Esophagus squamous epithelium (tissue), 4 donors: ENCODE data around the gene NYAP1.

DNA sequence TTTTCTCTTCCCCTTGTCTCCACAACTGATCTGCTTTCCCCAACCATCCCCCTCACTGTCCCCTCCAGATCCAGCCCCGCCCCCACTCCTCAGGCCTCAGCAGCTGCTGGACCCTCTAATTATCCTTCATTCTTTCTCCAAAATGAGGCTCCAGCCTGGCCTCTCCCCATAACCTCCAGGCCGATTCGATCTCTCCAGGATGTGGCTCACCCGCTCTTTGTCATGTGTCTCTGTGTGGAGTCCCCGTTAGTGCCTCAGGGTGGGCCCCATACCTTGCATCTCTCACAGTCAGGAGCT, 1.3 kb downstream of the PILRA start:
- PRO-cap, result no peak
- RAMPAGE, long total RNA, 4 experiments, result no peak in any of the 4 experiments

DNA sequence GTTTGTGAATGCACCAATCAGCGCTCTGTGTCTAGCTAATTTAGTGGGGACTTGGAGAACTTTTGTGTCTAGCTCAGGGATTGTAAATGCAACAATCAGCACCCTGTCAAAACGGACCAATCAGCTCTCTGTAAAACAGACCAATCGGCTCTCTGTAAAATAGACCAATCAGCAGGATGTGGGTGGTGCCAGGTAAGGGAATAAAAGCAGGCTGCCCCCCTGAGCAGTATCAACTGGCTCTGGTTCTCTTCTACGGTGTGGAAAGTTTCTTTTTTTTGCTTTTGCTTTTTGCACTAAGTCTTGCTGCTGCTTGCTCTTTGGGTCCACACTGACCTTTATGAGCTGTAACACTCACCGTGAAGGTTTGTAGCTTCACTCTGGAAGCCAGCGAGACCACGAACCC, 9.2 kb downstream of the PILRA start:
- PRO-cap, result unidirectional peak, plus-strand start at position 229 of the sequence
- RAMPAGE, long total RNA, 4 experiments, result no peak in any of the 4 experiments

DNA sequence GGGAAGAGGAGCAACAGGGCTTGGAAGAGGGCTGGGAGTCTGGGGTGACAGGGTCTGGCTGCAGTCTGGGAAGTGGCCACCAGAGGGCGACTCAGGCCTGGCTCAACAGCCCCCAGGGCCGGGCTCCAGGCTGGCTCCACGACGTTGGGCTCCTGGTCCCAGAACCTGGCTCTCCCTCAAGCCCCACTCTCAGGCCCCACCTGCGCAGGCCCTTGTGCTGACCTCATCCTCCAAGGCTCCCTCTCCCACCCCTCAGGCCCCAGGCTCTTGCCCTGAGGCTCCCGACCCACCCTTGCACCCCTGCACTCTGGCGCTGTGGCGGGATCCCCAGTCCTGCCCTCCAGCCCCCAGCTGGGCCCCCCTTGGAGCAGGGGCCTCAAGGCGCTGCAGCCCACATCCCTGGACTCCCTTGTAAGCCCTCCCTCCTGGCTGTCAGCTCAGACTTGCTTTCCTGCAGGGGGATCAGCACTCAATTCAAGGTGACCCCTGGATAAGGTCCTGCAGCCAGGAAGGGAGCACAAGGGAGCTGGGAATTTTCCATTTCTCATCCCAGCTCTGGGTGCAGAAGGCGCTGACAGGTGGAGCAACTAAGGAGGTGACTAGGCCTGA, 5.4 kb upstream of the SPACDR start:
- PRO-cap, result no peak
- RAMPAGE, long total RNA, 4 experiments, result no peak in any of the 4 experiments

- PRO-cap, result no peak
- RAMPAGE, long total RNA, 4 experiments, result no peak in any of the 4 experiments
Measured at GRCh38 chr7:100470649-100471000, 6.6 kb upstream of the SPACDR start.

DNA sequence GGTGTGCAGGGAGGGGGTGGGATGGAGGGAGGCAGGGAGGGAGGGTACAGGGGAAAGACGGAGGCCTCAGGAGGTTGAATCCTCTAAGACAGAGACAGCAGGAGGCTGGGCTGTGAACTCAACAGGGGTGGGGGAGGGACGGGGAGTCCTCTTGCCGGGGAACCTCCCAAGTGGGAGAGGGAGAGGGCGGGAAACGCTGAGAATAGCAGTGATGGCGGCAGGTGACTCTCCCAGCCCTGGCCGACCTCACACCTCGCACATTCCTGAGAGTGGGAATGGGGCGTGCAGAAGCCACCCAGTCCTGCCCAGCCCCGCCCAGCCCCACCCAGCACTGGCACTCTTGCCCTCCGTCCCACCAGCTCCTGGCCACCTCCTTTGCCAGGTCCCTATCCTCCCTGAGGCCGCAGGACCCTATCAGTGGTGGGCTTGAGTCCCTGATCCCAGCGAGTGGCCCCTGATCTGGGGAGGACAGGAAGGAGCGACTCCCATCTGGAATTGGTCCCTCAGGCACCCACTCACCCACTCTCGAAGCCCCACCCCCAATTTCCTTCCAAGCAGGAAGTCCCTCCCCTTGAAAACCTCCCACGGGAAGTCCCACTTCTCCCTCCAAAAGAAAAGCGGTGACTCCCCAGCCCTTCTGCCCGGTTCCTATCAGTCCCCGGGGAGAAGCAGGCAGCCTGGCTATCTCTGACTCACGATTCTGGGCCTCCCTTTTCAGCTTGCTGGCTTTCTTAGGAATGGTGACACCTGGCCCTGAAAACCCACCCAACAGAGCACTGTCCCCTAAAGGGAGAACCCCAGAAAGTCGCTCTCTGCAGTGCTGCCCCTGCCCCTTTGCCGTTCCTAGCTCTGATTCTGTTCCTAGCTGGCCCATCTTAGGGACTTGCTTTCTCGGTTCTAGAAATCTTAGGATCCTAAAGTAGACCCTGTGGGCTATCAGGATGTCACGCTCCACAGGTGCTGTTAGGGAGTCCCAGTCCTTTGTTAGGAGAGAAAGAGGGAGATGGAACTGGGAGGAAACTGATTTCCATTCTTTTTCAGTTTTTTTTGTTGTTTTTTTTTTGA, 6.3 kb downstream of the TSC22D4 start:
- PRO-cap, result bidirectional peak, plus-strand start at position 654 of the sequence, minus-strand start at position 509 of the sequence
- RAMPAGE, long total RNA, 4 experiments, result no peak in any of the 4 experiments

DNA sequence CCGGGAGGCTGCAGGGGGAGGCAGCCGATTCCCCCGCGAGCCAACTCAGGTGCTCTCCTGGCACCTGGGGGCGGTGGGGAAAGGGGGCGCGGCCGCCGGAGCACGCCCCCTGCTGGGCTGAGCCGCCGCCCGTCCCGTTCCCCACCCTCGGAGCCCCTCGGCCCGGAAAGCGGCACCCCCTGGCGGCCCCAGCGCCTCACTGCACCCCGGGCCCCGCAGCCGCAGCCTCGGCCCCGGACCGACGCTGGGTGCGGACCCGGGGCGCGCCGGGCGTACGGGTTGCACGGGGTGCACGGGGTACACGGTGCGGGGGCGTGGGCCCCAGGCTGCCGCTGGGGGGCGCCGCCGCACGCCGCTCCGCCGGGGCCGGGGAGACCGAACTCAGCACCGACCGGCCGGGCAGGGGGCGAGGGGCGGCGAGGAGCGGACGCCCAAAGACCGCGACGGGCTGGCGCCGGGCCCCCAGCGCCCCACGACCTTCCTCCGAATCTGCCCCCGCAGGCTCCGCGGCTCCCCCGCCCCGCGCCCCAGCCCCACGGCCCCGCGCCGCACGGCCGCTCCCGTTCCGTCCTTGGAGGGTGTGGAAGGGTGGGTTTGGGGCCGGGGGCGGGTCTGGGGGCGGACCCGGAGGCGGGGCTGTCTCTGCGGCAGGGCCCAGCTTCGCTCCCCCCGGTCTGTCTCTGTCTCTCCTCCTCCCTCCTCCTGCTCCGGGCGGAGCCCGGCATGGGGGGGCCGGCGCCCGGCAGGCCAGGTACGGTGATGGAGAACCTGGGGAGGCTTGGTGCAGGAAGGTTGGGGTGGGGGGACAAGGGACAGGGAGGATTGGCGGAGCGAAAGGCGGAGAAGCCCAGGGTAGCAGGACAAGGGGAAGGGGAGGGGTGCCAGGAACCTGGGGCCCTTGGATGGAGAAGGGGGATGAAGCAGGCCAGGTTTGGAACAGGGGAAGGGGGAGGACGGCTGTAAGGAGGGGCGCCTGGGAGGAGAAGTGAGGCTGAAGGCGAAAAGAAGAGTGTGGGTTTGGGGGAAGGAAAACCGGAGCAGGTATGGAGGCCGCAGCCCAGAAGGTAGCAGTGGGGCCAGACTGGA, at the start of gene NYAP1:
TSS of gene NYAP1 (plus strand) at position 677 of the 1,086 bp plus-strand sequence.
- PRO-cap, result bidirectional peak, plus-strand start at position 683 of the sequence, minus-strand start at position 573 of the sequence
- RAMPAGE, long total RNA, 4 experiments, result no peak in any of the 4 experiments

- PRO-cap, result no peak
- RAMPAGE, long total RNA, 4 experiments, result no peak in any of the 4 experiments
Measured at GRCh38 chr7:100547766-100548373, 8.9 kb downstream of the AGFG2 start.

DNA sequence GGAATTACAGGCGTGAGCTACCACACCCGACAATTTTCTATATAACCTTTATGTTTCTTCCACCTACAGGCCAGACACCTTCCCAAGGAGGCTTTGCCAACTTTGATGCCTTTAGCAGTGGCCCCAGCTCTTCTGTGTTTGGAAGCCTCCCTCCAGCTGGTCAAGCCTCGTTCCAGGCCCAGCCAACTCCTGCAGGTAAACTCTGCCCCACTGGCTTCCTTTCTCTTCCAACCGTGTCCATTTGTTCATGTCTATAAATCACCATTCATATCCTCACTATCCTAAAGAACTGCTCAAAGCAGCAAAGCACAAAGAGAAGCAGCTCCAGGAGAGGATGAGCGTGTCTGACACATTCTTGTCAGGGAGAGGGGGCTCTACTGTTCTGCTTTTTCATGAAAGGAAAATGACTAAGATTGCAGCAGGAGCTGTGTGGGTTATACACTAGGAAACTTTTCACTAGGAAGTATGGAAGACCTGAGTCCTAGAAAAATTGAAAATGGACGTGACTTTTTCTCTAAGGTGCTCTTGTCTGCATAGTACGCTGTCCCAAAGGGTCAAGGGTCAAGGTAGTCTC, 16.6 kb downstream of the AGFG2 start:
- PRO-cap, result no peak
- RAMPAGE, long total RNA, 4 experiments, result no peak in any of the 4 experiments

GRCh38 chr7:100565814-100566276, 7.9 kb downstream of the SAP25 start:
- PRO-cap, result no peak
- RAMPAGE, long total RNA, 4 experiments, result no peak in any of the 4 experiments

DNA sequence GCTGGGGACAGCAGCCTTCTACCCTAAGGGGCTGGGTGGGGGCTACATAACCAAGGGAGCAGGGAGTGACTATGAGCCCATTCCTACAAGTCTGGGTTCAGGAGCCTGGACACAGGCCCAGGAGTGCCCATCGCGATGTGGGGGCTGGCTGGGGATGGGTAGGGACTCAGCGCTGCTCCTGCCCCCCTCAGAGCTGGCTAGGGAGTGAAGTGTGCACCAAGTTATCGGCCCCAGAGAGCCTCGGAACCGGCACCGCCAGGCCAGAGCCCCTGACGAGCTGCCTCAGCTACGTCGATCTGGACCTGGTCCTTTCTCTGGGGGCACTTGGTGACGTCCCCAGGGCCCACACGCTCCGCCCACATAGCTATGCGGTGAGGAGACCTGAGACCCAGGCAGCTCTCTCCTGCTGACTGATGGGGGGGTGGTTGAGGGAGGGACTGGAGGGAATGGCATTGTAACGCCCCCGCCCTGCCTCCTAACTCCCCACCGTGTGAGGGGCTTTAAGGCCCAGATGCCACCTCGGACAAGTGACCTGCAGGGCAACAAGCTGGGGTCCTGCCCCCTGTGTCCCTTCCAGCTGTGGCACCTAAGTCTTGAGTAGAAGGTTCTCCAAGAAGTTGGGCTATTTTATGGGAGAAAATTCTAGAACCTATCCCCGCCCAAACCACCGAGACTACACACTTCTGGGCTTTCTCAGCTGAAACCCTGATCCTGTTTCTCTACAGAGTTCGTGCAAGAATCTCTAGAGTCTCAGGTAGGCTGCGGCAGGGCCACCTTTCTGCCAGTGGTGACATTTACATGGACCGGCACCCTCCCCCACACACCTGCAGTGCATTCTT, 2.4 kb downstream of the SAP25 start:
- PRO-cap, result no peak
- RAMPAGE, long total RNA, 4 experiments, result no peak in any of the 4 experiments

DNA sequence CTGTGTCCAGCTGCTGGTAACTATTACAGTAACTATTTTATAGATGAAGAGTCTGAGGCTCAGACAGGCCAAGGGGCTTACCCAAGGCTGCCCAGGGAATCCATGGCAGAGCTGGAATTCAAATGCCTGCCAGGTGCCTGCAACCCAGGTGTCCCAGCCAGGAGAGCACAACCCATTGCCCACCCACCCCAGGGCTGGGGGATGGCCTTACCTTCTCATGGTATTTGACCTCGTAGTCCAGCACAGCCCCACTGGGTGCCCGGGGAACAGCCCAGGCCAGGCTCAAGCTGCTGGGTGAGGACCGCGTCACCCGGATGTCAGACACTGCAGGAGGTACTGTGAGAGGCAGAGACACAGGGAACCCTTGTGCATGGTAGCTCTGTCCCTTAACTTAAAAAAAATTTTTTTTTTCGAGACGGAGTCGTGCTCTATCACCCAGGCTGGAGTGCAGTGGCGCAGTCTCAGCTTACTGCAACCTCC, 9.0 kb downstream of the EPHB4 start:
- PRO-cap, result no peak
- RAMPAGE, long total RNA, 4 experiments, result no peak in any of the 4 experiments

DNA sequence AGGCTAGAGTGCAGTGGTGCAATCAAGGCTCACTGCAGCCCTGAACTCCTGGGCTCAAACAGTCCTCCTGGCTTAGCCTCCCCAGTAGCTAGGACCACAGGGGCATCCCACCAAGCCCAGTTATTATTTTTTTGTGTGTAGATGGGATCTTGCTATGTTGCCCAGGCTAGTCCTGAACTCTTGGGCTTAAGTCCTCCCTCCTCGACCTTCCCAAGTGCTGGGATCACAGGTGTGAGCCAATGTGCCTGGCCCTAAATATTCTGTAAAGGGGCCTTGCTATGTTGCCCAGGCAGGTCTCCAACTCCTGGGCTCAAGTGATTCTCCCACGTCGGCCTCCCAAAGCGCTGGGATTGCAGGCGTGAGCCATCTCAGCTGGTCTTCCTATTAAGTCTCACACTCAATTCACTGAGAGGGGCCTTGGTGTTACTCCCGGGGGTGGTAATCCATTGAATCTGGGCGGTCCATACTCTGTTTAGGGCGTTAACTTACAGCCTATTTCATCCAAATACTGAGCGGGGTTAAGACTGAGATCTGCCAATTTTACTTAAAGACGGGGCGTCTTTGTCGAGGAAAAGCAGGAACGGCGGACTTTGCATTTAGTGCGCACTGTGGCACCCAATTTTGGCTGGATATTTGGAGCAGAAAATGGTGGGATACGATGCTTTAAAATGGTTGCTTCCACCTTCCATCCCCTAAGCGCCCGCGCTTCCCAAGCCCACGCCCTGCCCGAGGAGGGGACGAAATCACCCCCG, 670 bp upstream of the SRRT start:
- PRO-cap, result no peak
- RAMPAGE, long total RNA, 4 experiments, result no peak in any of the 4 experiments

DNA sequence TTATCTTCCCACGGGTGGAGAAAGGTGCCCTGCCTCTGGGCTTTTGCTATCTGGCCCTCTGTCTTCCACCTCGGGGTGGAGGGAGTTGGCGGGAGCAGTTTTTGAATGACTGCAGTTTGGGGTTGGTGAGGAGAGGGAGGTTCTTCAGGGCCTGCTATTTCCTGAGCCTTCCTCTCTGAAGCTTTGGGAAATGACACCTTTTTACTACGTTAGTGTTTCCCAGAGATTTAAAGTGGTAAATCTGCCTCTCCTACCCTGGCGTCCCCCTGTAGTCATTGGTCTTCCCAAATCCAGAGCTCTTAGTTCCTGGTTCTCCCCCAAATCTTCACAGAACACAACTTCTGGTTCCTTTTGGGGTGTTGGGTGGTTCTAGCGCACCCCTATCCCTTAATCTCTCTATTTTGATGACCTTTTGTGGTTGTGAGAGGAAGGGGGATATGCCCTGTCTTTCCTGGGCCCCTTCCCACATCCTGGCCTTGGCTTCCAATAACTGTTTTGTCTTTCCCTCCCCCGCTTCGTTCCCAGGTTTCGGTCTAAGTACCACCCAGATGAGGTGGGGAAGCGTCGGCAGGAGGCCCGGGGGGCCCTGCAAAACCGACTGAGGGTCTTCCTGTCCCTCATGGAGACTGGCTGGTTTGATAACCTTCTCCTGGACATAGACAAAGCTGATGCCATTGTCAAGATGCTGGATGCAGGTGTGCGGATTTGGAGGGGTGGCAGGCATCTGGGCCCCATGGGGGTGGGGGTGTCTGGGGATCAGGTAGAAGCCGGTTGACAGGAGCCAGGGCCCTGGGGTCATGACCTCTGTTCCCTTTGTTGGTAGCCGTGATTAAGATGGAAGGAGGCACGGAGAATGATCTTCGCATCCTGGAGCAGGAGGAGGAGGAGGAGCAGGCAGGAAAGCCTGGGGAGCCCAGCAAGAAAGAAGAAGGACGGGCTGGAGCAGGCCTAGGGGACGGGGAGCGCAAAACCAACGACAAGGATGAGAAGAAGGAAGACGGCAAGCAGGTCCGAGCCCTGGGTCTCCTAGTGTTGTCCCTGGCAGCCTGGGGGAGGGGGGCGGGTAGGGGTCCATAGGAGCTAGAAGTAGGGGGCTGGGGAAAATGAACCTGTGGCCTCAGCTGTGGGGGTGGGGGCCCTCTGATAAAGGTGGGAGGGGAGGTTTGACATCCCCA, 5.6 kb downstream of the UFSP1 start:
- PRO-cap, result no peak
- RAMPAGE, long total RNA, 4 experiments, result no peak in any of the 4 experiments

GRCh38 chr7:100894090-100894766, 1.5 kb downstream of the ACHE start:
- PRO-cap, result no peak
- RAMPAGE, long total RNA, 4 experiments, result no peak in any of the 4 experiments

GRCh38 chr7:100952550-100953499, 3.5 kb downstream of the MUC3A start:
- PRO-cap, result no peak
- RAMPAGE, long total RNA, 4 experiments, result no peak in any of the 4 experiments

DNA sequence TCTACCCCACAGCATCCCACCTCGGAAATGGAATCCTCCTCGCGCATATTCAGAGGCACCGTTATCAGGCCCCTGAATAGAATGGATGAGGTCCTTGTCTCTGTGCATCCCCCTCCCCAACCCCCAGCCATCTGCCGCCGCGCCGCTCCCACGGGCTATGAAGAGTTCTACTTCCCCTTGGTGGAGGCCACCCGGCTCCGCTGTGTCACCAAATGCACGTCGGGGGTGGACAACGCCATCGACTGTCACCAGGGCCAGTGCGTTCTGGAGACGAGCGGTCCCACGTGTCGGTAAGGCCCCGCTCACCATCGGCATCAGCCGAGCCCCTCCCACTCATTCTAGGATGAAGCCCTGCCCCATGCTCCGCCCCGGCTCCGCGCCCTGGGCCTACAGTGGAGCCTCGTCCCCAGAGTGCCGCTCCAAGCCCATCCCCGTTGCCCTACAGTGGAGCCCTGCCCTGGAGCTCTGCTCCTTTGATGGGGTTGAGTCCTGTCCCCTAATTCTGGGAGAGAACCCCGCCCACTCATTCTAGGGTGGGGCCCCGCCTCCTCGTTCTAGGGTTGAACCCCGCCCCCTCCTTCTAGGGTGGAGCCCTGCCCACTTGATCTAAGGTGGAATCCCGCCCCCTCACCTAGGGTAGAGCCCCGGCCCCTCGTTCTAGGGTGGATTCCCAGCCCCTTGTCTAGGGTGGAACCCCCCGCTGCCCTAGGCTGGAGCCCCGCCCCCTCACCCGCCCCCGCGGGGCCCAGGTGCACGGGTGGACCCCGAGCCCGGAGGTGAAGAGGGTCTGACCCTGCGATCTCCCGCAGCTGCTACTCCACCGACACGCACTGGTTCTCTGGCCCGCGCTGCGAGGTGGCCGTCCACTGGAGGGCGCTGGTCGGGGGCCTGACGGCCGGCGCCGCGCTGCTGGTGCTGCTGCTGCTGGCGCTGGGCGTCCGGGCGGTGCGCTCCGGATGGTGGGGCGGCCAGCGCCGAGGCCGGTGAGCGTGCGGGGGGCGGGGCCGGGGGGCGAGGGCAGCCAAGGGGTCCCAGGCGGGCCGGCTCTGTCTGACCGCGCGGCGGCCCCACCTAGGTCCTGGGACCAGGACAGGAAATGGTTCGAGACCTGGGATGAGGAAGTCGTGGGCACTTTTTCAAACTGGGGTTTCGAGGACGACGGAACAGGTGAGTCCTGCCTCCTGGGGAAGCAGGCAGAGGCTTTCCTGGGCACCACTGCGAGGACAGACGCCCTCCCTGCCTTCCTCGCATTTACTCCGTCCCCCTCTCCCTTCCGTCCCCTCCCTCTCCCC, 3.3 kb upstream of the MUC12 start:
- PRO-cap, result no peak
- RAMPAGE, long total RNA, 4 experiments, result no peak in any of the 4 experiments

DNA sequence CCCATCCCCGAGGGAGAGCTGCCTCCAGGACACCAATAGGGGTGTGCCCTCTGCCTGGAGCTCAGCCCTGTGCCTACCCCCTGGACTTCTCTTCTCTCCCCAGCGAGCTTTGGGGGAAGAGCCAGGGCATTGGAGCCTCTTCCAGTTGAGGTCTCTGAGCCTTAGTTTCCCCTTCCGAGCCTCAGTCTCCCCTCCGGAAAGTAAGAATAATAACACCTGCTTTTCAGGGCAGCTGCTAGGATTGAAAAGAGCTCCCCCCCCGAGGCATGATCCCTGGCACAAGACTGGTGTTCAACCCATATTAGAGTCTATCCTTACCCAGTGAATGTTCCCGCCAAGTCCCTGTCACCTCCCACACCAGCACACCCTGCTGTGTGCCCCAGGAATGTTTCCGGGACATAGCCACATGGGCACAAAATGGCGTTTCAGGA, 417 bp downstream of the MUC17 start:
- PRO-cap, result no peak
- RAMPAGE, long total RNA, 4 experiments, result no peak in any of the 4 experiments

DNA sequence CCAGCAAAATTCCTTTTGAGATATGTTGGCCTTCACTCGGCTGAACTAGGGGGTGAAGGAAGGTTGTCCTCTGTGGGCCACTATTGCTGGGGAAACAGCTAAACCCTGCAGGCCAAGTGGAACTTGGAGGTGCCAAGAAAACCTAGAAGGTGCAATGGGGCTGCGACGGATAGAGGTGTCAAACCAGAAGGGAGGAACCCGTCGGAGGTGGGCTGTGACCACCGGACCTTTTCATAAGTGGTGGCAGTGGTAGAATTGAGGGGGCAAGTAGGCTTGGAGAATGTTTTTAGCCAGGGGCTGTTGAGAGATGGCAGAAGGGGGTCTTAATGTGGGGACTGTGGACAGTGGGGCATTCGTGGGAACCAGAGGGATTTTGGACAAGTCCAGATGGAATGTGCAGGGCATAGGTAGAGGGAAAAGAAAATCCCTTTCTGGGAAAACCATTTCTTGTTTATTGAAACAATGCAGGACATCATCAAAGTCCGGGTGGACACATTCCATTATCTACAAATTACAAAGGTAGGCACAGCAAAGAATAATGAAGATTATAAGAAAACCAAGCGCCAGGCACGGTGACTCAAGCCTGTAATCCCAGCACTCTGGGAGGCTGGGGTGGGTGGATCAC, 5.7 kb downstream of the TRIM56 start:
- PRO-cap, result no peak
- RAMPAGE, long total RNA, 4 experiments, result no peak in any of the 4 experiments

DNA sequence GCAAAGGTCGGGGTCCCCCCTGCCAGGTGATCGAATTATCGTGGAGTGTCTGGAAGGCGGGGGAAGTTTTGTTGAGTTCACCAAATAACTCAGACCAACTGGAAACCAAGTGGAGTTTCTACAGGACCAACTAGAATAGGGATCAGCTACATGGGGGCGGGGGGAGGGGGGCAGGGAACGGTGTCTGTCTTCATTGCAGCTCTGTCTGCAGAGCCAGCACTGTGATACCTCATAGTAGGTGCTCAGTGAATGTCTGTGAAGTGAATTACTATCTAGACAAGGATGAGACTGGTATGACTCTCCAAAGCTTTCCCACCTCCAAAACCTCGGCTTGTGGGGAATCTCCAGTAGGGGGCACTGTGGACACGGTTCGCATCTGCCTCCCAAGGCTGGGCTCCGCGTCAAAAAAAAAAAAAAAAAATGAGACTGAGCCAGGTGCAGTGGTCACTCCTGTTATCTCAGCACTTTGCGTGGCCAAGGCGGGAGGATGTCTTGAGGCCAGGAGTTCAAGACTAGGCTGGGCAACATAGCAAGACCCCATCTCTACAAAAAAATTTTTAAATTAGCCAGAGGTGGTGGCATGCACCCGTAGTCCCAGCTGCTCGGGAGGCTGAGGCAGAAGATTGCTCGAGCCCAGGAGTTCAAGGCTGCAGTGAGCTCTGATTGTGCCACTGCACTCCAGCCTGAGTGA, 9.5 kb downstream of the TRIM56 start:
- PRO-cap, result no peak
- RAMPAGE, long total RNA, 4 experiments, result no peak in any of the 4 experiments

- PRO-cap, result no peak
- RAMPAGE, long total RNA, 4 experiments, result no peak in any of the 4 experiments
Measured at GRCh38 chr7:101104173-101104625, 18.9 kb downstream of the TRIM56 start.